H7 (cell line): ENCODE measurements around the gene NUS1.

DNA sequence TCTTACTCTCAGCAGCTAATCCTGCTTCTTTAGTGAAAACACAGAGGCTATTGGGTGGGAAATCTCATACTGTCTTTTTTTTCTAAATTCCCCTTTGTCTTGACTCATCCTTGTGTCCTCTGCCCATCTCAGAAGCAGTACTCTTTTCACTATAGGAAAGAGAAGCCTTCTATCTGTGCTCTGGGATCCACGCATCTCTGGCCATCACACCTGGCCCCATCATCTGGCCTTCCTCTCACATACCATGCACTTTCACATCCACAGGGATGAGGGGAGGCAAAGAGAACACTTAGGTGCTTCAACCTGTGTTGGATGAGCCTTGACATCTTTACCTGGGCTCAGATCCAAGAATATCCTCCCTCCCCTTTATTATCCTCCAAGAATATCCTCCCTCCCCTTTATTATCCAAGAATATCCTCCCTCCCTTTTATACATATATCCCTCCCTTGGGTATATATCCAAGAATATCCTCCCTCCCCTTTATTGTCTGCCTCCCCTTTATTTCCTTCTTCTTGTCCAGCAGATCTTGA is 30.4 kb downstream of the LAMA4 start:
- RAMPAGE, long total RNA = no peak

- RAMPAGE, long total RNA = no peak
Measured at GRCh38 chr6:112253296-112253867, 985 bp downstream of the LAMA4 start.

DNA sequence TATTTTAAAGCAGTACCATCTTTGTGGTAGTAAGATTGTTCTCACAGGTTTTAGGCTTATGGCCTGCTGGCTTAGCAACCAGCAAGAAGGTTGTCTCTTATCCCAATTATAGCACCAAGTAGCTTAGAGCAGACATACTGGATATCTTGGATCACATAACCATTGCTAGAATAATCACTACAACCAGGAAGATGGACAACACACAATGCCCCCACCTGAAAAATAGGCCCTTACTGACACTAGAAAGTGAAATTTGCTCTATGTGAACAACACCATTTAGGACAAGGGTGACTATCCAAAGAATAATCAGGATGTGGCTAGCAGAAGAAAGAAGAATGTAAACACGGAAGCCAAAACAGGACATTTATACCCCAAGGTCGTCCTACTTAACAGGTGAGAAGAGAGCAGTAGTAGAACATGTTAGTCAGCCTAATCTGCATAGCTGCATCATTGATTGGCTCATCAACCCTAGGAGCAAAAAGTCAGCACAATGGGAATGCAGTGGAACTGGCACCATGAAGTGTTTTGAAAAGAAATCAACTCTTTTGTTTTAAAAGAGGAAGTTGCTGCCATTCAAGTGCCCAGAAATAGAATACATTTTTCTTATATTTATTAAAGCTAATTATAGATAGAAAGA is 172.7 kb upstream of the MARCKS start:
- RAMPAGE, long total RNA = no peak

GRCh38 chr6:113858401-113859053 is 1.4 kb downstream of the MARCKS start:
- RAMPAGE, long total RNA = no peak

DNA sequence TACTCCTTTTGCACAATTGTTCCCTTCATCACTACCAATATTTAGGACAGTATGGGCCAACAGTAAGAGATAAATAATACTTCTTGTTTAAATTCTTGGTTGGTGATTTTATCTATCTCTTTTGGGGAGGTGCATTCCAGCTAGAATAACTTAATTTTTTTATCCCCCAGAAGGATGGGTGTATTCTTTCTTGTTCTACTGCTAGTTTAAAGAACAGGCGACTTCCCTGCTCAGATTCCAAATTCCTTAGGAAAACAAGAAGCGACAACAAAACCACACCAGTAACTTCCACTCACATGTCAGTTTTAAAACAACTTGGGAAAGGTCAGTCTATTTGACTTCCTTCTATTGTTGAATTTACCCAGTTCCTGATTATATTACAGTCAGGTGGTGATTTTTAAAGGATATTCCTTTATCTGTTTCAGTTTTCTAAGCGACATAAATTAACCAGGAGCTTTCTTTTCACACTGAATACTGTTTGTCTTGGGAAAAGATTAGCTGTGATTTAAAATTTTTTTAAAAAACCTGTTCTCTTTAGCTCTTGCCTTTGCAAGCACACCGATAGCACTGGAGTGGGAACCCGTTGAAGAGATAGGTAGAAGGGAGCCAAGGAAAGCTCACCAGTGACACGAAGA is 22.0 kb downstream of the MARCKS start:
- RAMPAGE, long total RNA = no peak

DNA sequence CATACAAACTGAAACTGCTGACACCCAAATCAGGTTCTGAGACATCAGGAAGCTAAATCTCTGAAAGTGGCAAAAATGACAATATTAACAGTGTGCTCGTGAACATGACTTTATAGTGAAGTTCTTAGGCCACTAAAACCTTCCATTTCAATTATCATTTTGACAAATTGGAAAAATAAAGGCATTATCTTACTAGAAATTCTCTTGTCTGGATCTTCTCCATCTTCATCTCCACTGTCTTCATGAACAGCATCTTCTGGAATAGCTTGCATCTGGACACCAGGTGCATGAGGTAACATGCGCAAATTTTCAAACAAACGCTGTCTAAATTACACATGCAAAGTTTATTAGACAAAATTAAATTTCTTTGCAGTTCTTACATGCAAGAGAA is 26.9 kb downstream of the HDAC2 start:
- RAMPAGE, long total RNA = no peak

DNA sequence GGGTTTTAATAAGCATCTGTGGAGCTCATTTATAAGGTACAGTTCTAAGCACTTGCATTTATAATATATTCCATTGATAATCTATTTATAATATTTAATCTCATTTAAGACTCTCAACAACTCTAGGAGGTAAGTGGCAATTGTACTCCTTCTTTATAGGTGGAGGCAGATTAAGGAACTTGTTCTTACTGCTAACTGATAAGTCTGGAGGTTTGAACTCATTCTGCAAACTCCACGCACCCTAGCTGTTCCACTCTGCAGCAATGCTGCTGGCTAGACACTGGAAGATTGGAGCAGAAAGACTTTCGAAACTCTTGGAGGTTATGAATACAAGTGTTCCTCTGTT is 765 bp upstream of the HDAC2 start:
- RAMPAGE, long total RNA = no peak

DNA sequence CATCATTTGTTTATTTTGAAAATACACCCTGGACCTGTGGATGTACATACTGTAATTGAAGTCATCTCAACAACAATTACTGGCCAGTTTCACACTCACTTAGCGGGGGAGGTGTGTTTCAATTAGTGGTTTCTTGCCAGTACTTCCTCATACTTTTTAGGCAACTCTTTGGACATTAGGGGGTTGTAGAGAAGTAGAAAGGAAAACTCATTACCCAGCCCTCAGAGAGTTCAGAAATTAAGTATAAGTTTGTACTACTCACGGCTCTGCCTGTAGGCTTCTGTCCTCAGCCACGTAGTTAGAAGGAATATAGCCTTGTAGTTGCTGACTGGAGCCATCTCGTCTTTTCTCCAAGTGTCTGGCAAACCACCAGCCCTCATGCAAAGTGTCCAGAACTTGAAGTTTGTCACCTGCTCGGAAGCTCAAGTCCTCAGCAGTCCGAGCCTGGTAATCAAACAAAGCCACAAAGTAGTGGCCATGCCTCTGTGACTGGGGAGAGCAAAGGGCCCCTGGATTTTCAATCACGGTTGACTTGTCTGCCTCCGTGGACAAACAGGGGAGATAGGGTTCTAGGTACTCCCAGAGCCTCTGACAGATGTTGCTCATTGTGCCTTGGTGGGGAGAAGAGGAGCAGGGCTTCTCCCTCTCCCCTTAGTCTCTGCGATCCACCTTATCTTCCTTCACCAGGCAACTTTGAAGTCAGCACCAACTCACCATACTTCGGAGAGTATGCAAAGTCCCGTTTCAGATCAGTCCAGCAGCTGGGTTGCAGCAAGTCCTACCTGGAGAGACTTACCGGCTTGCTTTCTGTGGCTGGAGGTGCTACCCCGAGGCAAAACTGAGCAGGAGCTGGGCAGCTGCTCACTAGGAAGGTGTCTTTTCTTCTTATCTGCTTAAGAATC is 734 bp downstream of the FRK start:
- RAMPAGE, long total RNA = no peak

- RAMPAGE, long total RNA = no peak
Measured at GRCh38 chr6:116221006-116221450, 32.8 kb downstream of the TSPYL4 start.

DNA sequence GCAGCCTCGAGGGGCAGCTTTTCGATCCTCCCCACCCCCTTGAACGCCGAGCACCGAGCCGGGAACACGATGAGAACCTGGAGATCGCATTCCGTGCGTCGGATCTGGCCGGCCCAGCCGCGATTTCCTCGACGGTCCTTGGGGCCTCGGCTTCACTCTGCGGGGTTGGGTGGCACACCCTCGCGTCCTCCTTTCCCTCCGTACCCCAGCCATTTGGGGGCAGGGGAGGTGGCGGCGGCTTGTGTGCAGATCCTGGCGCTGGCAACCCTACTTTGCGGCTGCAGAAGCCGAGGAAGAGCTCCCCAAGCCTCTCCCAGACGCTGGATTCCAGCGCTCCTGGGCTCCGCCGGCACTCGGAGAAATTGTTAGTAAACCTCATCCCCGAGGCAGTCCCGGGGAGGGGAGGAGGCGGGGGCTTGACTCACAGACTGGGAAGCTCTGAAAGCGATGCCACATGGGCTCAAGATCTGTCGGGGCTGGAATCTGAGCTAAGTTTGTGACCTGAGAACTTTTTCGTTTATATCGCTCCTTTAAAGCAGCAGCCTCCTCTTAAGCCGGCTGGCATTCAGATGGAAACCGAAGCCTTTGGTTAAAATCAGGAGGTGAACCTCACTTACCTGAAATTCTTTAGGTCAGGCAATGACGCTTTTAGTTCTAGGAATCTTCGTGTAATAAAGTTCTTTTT is 745 bp downstream of the DSE start:
- RAMPAGE, long total RNA = no peak

- RAMPAGE, long total RNA = start-site peak on the minus strand at chr6:117675243-117675330, 20 reads
Measured at GRCh38 chr6:117674574-117675652, at the start of gene NUS1. Gene NUS1, plus strand, starts transcription at chr6:117675469.

GRCh38 chr6:117907380-117908375 is 614 bp downstream of the SLC35F1 start:
- RAMPAGE, long total RNA = no peak

DNA sequence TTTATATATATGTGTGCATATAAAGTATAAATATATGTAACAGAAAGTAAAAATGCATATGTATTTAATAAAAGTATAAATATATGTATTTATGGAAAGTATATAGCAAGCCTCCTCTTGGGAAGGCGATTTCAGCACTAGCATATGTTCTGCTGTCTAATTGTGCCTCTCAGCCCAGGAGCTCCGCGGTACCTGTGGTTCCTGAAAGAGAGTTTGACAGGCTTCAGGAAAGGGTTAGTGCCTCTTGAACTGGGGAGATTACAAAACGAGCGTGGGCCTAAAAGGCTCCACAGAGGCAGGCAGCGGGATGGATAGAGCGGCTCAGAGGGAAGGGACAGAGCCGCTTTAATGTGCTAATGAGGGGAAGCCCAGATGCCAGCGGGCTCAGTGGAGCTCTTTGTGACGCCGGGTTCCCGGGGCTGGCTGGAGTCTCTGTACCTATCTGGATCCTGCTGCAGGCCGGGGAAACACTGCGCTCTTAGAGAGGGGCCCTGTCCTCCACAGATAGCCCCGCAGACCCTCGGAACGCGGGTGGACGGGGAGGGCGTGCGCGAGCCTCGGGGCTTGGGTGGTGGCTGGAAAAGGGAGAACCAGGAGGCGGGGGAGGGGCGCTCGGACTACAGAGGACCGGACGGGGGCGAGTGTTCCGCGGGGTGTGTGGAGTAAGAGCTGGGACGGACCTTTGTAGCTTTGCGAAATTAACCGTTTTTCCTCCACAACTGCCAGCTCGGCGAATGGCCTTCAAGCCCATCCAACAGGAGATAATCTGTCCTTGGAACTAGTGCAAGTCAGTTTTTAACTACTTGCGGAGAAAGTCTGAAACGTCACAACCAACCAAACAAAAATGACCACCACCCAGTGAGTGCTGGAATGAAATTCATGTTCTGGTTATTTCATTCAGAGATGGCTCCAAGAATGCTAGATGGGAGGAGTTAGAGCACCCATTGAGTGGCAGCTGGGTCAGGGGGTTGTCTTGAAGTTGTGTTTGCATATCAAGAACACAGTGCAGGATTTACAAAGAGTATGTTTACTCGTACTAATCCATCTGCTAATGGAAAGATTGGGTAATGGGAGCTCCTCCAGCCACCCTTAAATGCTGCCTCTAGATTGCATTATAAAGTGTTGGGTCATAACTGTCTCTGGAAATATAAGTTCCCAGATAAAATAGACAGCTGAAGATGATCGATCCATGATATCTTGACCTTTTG is 13.0 kb downstream of the SLC35F1 start:
- RAMPAGE, long total RNA = no peak

DNA sequence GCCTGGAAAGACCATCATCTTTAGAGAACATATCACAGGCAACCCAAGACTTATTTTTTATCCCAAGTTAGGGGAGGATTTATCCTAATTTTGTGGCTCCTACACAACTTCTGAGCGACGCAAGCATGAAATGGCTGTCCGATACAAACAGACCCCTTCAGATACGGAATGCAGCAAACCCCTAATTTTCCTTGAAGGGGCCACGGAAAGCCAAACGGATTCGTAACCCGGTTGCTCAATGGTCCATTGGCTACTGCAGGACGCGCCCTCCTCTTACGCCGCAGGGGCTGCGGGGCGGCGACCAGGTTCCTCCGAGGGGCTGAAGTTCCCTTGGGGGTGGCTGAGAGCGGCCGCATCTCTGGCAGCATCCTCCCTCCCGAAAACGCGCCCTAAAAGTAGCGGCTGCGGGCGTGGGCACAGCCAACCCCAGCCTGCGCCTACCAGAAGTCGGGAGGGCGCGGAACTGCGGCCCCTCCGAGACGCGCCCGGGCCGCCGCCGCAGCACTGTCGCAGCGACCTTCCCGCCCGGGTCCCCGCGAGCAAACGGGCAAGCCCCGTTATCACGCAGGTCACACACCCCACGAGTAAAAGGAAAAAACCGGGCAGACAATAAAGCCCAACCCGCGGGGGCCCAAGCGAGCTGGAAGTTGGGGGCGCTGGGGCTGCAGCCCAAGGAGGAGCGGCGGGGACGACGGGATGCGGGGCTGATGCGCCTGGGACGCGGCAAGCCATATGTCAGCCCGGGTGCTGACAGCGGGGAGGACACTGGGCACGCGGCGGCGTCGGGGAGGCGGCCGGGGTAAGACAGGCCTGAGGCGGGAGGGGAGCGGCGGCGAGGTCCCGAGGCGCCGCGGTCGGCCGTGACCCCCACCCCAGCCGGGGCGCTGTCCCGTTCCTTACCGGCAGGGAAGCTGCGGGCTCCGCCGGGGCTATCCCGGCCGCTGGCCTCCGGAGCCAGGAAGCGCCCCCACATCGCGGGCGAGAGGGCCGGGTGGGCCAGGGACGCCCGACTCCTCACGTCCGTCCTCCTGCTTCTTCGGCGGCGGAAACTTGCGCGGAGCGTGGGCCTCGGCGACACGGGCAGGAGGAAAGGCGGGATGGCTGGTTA is 740 bp downstream of the CEP85L start:
- RAMPAGE, long total RNA = no peak

GRCh38 chr6:118664902-118665505 is 13.6 kb upstream of the CEP85L start:
- RAMPAGE, long total RNA = no peak

DNA sequence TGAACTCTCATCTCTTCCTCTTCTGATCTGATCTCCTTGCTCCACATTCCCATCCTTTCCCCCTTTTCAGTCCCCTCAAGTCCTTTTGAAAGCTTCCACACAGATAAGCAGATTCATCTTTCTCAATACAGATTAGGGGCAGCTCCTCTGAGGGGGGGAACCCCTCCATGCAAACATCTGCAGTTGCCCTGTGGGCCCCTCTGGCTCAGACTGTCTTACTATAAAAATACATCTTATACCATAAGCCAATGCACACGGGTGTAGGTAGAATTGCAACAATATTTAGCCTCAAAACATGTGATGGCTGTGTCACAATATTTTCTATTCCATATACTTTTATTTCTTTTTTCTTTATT is 68.4 kb upstream of the CEP85L start:
- RAMPAGE, long total RNA = no peak

GRCh38 chr6:118808449-118809504 is 85.2 kb upstream of the ASF1A start:
- RAMPAGE, long total RNA = no peak

- RAMPAGE, long total RNA = no peak
Measured at GRCh38 chr6:118810267-118810973, 83.5 kb upstream of the ASF1A start.

DNA sequence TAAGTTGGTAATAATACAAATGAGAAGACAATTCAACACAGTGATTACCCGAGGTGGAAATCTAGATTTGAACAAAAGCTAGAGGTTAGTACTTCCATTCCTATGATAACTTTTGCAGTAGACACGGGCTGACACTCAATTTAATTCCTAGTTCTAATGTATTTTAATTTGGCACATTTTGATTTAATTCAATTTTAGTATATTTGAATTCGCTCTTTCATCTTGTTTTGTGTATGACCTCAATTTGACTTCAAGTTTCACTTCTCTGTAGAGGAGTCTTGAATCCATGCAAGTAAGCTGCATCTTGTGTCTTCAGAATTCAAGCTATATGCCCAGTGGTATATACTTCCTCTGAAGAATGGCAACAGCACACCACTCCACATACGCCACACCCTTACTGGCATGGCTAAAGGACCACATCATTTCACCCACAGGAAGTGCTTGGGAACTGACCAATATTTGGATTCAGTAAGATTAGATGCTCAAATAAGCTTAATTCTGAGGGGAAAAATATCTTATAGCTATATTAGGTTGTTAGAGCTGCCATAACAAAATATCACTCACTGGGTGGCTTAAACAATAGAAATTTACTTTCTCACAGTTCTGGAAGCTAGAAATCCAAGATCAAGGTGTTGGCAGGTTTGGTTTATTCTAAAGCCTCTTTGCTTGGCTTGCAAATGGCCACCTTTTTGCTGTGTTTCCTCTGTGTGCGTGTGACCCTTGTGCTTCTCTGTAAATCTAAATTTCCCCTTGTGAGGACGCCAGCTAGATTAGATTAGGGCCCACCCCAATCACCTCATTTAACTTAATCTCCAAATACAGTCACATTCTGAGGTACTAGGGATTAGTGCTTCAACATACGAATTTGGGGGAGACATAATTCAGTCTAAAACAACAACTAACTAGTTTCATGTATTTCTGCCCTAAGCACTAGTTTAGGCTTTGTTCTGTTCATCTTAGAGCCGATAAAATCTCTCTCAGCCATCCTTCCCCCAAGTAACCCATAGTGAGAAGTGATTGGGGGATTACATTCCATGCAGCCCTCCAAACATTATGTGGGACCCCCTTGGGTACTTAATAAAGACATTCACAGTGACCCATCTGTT is 2.7 kb upstream of the ASF1A start:
- RAMPAGE, long total RNA = no peak

DNA sequence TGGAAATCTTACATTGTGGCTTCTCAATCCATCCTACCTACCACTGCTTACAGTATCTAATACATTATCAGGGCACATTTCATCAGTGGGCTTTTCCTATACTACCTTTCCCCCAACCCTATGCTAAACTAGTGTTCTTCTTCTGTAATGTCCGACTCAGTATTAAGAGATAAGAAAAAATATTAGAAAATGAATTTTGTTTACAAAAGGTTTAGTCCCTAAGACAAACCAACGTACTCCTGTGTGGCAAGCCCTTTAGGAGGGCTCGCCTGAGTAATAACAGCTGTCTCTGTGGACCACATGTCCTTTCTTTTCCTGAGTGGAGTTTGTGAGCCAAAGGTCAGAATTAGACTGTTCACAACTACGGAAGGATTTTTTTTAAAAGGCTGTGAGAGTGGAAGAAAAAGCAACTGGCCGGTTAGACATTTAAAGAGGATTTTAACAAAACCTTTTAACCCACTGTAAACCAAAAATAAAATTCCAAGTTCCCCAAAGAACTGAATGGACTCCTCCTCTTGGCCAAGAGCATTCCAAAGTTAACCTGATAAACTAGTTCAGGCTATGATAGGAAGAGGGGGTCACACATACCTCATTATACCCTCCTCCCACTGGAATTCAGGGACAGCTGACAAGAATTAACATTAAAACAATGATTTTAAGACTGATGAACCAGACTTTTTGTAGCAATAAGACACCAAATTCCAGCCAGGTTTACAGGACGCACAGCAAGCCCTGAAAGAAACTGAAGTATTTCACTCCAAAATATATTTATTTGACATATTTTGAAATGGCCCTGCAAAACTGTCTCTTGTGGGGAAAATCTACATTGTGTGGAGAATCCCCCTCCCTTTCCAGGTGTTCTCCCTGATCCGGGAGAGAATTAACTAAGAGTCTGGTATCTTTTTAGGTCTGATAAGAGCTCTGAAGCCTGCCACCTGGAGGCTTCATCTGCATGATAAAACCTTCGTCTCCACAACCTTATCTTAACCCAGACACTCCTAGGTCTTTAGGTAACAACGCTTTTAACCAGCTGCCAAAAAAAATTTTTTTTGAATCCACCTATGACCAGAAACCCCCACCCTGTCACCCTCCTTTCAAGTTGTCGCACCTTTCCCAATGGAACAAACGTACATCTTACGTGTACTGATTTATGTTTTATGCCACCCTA is 43.4 kb downstream of the FAM184A start:
- RAMPAGE, long total RNA = no peak